RPMI7951 (cell line): ENCODE data around the gene ITGA10.

DNA sequence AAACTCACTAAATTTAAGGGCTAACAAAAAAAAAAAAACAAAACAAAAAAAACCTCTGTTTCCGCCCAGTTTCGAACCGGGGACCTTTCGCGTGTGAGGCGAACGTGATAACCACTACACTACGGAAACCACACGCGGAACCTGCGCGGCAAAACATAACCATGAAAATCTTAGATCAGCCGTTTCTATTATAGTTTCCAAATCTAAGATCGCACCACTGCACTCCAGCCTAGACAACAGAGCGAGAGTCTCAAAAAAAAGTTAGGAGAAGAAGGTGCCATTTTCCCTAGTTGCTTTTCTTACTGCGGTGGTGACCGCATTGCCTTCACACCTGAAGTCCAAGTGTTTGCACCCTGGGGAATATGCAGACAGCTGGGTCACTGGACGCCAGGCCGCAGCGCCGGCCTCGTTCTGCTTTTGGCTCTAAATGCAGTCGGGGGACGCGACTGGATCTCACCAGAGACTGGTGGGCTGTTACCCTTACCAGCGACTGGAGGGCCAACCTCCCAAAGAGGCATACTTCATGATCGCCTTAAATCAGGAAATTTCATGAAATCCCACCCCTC, 101.8 kb downstream of the H3-7 start:
- RAMPAGE, long total RNA = no peak

DNA sequence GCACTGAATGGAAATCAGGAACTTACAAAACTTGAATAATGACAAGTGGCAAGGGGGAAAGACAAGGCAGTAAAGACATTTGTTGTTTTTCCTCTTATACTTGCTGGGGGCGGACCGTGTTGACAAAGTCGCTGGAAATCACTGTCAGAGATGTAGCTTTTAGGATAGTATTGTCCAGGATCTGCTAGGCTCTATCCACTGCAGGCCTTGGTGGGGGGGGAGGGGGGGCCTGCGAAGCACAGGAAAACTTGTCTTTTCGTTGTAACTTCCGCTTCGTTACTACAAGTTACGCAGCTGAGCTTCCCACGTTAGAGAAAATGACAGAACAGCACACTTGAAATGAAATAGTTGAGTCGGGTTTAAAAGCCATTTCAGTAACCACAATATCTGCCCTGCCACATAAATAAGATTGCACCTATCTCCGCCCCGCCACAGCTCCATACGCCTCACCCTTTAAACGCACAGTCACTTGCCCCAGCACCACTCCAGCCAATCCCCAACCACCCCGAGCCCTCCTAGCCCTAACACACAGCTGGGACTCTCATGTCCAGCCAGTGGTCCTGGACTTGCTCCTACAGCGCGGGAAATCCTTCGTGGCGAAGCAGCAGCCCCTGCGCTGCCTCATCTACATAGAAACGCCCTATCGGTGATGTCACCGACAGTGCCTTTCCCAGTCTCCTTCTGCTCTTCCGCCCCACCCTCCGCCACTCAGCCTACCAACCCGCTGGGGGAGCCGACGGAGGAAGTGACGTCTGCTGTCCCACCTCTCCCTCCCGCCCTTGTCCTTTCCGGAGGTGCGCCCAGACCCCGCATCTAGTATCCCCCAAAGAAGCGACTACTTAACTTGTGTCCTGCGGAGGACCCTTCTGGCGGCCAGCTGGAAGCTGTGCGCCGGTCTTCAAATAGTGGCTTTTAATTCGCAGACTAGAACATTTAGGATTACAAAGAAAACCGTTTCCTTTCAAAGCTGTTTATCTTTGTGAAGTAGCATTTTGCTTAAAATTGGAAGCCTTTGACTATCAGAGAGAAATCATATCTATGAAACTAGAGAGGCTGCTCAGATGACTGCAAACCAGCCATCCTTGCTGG, 46.2 kb upstream of the PPIAL4F start:
- RAMPAGE, long total RNA = no peak

DNA sequence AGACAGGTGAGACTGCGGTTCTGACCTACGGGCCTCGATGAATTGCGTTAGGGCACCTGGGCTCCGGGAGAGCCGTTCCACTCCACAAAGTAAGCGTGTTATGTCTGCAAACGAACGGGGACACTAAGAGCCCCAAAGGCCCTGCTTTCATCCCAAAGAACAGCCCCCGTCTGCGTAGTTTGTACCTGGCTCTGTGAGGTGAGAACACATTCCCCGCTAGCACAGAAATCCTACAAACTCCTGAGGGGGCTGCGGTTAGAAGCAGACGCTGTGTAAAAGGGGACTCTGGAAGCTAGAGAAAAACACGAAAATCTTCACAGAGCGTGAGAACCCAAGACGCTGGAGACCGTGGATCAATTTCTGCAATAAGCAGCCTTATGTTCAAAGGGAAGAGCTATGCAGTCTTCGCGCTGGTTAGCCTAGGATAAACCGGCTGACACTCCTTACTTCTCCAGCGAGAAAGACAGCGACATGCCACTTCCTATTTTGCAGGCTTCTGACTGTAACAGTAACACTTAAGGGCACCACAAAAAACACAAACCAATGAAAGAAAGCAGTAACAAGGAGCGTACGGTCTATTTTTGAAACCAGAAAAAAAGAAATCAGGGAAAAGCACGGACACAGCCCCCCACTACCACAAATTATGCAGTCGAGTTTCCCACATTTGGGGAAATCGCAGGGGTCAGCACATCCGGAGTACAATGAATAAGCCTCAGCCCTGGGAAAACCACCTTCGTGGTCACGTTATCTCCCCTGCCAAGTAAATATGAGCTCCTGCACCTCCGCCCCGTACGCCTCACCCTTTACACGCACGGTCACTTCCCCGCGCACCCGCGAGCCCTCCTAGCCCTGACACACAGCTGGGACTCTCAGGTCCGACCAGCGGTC, 41.3 kb upstream of the PPIAL4F start:
- RAMPAGE, long total RNA = no peak

- RAMPAGE, long total RNA = no peak
Observed at GRCh38 chr1:145096328-145096703, 542 bp downstream of the FAM72D start.

- RAMPAGE, long total RNA = no peak
Observed at GRCh38 chr1:145215711-145216251, 26.2 kb downstream of the PPIAL4D start.

DNA sequence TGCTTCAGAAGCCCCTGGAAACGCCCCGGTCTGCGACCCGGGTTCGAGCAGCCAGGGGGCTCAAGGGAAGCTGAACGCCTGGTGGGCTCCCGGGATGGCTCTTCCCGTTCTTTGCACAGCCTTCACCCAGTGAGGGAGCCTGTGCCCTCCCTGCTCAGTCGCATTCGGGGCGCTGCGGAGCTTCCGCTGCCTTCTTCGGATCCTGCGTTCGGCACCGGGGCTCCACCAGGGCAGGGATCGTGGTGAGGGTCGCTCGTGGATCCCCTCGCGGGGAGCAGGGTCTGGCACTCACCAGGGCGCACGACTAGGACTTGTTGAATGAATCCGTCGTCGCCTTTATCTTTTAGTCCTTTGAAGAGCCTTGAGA, 50.3 kb upstream of the NBPF20 start:
- RAMPAGE, long total RNA = no peak

- RAMPAGE, long total RNA = no peak
Observed at GRCh38 chr1:145784392-145784752, 39.5 kb downstream of the RNF115 start.

- RAMPAGE, long total RNA = no peak
Observed at GRCh38 chr1:145871865-145873278, 13.3 kb downstream of the ANKRD35 start.

GRCh38 chr1:145909843-145910264, at the start of gene ITGA10:
TSS of gene ITGA10 (minus strand) at chr1:145910050.
- RAMPAGE, long total RNA = no peak

DNA sequence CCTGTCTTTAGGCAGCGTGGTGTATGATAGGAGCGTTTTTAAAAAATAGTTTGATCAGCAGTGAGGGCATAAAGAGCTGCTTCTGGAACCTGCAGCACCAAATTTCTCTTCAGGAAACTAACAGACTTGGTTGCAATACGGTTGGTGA, 429 bp upstream of the RBM8A start:
- RAMPAGE, long total RNA = no peak

DNA sequence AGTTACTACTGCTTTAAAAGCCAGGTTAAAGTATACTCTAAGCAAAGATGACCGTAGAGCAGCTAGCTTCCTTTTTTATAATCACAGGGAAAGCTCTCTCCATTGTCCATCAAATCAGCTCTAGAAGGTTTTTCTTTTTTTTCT, 3.3 kb downstream of the TXNIP start:
- RAMPAGE, long total RNA = no peak

DNA sequence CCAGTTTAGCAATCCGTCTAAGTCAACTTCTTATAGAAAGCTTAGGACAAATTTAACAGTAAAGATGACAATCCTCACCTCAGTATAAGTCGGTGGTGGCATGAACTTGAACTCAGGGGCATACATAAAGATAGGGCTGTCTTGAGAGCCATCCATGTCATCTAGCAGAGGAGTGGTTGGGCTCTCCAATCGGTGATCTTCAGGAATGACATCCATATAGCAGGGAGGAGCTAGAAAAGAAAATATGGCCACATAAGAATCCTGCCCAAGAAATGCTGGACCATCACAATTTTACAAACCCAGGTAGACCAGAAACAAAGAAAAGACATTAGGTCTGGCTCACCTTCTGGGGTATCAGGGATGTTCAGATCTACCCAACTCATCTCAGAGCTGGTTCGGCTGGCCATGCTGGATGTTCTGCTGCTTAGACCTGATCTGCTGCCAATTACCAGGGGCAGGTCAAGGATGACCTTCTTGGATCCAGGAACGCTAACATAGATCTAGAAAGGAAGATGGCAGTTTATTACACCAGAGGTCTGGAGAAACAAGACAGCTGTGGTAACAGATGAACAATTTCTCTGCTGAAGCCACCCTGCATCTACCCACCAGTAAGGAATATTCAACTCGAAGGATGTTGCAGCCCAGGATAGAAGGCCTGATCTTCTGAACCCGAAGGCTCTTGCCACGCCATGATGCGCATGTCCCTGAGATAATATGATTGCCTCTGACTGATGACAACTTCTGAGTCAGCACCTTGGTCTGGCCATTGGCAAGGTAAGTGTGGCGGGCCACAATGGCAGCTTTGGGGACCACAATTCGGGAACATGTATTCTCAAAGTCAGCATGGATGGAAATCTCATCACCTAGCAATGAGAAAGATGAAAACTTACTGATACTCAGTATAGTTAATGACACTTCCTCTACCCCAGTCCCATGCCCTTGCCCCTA, 2.2 kb downstream of the TXNIP start:
- RAMPAGE, long total RNA = no peak

- RAMPAGE, long total RNA = no peak
Observed at GRCh38 chr1:145995562-145995947, 824 bp downstream of the TXNIP start.

- RAMPAGE, long total RNA = no peak
Observed at GRCh38 chr1:146020958-146021573, 469 bp downstream of the HJV start.

- RAMPAGE, long total RNA = no peak
Observed at GRCh38 chr1:146050465-146050882, 28.9 kb upstream of the HJV start.

- RAMPAGE, long total RNA = no peak
Observed at GRCh38 chr1:146387796-146388258, 43.3 kb upstream of the PPIAL4H start.

DNA sequence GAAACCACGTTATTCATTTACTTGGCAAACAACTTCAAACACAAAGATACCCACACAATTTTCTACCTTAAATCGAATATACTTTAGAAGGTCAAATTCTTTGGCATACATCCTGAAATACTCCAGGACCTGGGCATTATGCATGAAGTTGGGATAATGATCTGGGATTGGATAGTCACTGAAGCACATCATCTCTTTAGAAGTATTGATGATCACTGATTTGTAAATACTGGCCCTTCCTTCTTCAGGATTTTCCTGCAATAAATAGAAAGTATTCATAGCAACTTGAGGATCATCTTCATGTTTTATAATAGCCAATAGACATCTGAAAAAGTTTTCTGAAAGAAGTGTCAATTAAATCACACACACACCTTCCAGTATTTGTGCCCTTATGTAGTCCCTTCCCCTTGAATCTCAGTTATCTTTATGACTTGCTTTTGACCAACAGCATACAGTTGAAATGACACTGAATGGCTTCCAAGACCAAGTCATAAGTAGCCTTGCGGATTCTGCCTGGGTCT, 9.4 kb downstream of the FMO5 start:
- RAMPAGE, long total RNA = no peak

- RAMPAGE, long total RNA = no peak
Observed at GRCh38 chr1:147279918-147280400, 37.5 kb downstream of the CHD1L start.

- RAMPAGE, long total RNA = no peak
Observed at GRCh38 chr1:147285227-147285539, 42.7 kb downstream of the CHD1L start.

GRCh38 chr1:147509988-147510413, 31.3 kb upstream of the BCL9 start:
- RAMPAGE, long total RNA = no peak